ENCODE measurements around a stretch of chr16.

- RRBS: no CpG with 5 or more reads among the region's 3 CpGs
Measured at GRCh38 chr16:49648831-49649432, 207.0 kb downstream of the ZNF423 start.

GRCh38 chr16:49663460-49664718, 192.0 kb downstream of the ZNF423 start:
- RRBS: 53% methylated on average over 11 of the region's 47 CpGs

DNA sequence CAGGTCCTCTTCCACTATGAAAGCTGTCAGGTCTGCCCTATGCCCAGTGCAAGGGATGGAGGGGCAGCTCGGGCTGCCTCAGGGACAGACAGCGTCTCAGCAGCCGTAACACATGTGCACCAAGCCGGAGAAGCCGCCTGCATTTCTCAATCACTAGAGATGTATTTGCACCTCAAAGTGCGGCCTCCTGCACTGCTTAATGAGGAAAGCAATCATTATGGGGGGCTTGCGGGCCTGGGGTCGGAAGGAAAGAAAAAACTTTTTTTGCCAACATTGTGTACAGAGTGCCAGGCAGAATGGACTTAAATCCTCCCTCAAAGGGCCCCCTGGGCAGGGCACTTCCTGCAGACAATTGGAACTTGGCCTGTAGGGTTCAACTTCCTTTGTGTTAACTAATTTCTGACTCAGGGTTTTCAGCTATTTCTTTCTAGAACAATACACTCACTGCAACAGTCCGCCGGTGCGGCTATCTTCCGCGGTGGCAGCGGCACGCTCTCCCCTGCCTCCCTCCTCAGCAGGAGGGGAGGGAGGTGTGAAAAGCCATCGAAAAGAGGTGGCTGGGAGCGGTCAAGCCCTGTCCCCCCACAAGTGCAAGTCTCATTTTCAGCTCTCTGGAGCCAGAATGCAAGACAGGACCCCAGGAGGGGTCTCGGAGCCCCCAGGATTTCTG, 101.2 kb downstream of the ZNF423 start:
- RRBS: no CpG with 5 or more reads among the region's 18 CpGs

DNA sequence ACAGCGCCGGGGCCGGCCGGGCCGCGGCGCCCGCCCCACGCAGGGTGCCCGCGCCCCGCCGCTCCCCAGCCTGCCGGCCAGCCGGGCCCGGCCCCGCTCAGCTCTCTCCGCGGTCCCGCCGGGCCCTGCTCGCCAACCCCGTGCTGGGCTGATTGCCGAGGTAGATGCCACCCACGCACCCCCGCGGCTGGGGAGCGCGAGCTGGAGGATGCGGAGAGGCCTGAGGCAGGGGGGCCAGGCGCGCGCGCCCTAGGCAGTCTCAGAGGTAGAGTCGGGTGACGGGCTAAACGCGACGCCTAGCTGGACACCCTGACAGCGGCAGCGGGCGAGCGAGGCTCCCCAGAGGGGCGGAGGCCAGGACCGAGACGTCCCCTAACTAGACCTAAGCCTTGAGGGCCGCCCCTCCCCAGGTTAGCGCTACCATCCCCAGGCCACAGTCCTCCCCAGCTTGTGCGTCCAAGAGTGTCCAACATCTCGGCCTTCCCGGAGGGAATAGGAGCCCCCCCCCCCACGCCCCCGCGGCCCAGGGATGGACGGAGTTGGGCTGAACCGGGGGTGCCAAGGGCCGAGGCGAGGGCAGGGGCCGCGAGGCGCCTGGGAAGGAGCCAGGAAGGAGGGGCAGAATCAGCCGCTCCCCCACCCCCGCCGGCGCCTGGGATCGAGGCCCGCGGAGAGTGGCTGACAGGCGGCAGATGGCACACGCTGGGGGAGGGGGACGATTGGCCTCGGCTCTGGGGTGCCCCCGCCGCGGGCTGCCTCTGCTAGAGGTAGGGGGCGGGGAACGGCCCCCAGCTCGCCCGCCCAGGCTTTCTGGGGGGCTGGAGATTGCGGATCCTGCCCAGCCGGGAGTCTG, 2.5 kb upstream of the ZNF423 start:
- RRBS: 2% methylated on average over 12 of the region's 81 CpGs

DNA sequence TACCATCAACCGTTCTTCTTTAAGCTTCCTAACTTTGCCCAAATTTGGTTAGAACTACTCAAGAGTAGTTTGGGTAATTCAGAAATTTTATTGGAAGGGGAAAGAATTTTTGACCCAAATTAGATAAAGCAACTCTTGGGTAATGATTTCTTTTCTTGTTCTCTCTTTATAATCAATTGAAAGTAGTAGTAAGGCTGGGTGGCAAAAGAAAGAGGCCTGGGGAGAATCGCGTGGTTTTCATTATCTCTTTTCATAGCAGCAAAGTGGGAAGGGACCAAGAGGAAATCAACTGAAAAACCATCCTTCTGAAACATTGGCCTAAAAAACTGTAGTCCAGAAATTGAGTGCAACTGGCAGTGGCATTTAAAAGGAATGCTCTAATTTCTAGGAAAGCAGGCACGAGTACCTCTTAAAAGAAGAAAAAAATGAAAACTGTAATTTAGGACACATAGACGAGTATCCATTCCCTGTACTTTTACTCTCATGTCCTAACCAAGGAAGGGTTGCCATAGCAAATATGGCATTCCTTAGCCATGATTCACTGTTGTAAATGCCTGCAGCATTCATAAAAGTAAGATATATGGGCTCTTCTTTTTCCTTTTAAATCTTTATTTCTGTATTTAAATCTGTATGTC, 49.6 kb downstream of the TENT4B start:
- RRBS: no CpG with 5 or more reads among the region's 5 CpGs

GRCh38 chr16:50283290-50283932, 17.1 kb downstream of the ADCY7 start:
- RRBS: no CpG with 5 or more reads among the region's 8 CpGs

GRCh38 chr16:50326315-50326794, 42.4 kb downstream of the BRD7 start:
- RRBS: no CpG with 5 or more reads among the region's 5 CpGs

- RRBS: no CpG with 5 or more reads among the region's 8 CpGs
Measured at GRCh38 chr16:50338825-50339395, 29.9 kb downstream of the BRD7 start.

DNA sequence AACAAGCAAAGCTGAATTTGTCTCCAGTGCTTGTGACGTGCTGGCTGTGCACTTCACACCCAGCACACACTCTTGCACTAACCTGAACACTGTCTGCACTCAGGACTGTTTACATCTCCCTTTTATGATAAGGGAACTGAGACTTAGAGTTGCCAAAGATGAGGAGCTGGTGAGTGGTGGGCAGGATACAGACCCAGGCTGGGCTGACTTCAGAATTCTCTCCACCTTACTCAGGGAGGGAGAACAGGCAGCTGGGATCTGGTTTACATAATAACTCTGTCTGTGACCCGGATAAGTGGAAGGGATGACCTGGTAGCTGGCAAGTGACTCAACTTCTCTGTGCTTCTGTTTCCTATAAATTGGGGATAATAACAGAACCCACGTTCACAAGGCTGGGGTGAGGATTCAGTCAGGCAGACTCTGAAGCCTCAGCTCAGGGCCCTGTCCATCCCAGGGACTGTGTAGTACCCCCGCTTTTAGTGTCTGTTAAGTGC, 2.6 kb downstream of the SNX20 start:
- RRBS: no CpG with 5 or more reads among the region's 4 CpGs

DNA sequence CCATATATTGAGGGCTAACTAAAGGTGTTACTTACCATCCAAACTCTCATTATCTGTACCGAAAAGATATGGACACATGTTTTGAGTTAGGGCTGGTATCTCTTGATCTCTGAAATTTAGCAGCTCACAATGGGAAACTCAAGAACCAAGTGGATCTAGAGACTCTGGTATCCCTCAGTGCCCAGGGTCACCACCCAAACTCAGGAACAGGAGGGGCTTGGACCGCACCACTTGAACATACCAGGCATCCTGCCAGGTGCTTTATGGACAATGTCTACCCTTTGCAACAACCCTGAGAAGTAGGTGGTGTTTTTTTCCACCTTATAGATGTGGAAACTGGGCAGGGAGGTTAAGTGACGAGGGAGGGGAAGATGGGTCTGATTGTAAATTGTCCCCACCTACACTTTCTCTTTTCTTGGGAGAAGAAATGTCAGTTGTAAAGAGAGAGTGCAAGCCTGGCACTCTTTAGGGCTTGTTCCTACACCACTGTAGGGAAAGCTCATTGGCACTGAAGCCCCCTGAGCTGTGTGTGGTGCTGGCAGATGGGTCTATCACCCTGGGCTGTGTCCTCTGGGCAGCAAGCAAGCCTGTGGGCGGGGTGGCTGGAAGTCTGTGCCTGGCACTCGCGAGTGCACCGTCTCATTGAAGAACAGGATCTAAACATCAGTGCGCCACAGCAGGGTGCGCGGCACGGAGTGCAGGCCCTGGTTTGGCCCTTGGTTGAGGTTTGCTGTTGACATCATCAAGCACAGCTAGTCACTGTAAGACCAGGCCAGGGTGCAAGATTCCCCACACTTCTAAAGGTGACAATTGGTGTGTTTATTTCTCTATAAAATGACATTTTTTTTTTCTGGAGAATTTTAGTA, 15.0 kb downstream of the NOD2 start:
- RRBS: no CpG with 5 or more reads among the region's 11 CpGs

- RRBS: no CpG with 5 or more reads among the region's 5 CpGs
Measured at GRCh38 chr16:50713401-50713896, 20.0 kb downstream of the NOD2 start.

- RRBS: 1% methylated on average over 19 of the region's 66 CpGs
Measured at GRCh38 chr16:50742267-50743247, 671 bp downstream of the CYLD start.

GRCh38 chr16:50749550-50750177, 7.8 kb downstream of the CYLD start:
- RRBS: no CpG with 5 or more reads among the region's 9 CpGs

GRCh38 chr16:50826849-50827240, 85.0 kb downstream of the CYLD start:
- RRBS: no CpG with 5 or more reads among the region's 3 CpGs

DNA sequence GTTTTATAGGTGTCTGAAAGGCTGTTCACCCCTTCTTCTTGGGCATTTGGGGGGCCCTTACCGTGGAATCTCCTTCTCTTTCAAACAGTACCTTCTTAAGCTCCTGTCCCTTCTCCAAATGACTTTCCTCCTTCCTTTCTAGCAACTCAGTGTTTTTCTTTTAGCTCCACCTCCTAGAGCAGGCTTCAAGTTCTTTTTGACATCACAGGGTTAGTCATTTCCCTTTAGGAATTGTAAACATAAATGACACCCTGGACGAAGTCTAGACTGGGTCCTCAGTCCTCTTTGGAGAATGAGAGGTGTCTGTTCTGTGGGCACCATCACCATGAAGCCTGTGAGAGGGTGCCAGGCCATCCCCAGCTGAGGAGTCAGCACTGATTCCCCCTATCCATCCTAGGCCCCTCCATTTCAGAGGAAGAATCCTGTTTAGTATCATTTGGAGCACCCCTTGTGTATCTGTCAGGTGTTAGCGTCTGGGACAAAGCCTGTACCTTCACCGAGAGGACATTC, 94.7 kb downstream of the SALL1 start:
- RRBS: no CpG with 5 or more reads among the region's 4 CpGs

GRCh38 chr16:51138739-51139248, 12.3 kb downstream of the SALL1 start:
- RRBS: no CpG with 5 or more reads among the region's 12 CpGs

- RRBS: no CpG with 5 or more reads among the region's 4 CpGs
Measured at GRCh38 chr16:51408946-51409438, 257.9 kb upstream of the SALL1 start.

DNA sequence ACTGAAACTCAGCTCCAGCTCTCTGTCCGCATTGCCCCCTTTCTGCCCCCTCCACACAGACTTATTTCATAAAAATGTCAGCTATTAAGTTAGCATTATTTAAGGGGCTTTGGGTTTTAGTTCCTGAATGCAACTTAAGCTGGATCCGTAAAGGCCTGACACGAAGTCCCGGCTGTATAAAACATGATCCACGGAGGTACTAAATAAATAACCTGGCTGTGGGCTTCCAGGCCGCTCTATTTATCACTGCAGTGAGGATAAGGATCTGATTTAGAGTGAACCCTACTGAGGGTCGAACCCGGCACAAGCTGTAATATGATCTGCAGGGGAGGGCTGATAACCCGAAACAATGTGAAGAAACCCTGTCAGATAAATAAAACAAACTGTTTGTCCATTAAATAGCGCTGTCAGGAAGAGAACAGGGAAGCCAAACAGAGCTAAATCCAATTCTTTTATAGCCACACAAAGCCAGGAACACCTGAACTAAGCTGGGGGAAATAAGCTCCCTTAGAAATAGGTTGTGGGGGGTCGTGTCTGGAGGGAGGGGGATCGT, 375.5 kb upstream of the SALL1 start:
- RRBS: no CpG with 5 or more reads among the region's 12 CpGs

DNA sequence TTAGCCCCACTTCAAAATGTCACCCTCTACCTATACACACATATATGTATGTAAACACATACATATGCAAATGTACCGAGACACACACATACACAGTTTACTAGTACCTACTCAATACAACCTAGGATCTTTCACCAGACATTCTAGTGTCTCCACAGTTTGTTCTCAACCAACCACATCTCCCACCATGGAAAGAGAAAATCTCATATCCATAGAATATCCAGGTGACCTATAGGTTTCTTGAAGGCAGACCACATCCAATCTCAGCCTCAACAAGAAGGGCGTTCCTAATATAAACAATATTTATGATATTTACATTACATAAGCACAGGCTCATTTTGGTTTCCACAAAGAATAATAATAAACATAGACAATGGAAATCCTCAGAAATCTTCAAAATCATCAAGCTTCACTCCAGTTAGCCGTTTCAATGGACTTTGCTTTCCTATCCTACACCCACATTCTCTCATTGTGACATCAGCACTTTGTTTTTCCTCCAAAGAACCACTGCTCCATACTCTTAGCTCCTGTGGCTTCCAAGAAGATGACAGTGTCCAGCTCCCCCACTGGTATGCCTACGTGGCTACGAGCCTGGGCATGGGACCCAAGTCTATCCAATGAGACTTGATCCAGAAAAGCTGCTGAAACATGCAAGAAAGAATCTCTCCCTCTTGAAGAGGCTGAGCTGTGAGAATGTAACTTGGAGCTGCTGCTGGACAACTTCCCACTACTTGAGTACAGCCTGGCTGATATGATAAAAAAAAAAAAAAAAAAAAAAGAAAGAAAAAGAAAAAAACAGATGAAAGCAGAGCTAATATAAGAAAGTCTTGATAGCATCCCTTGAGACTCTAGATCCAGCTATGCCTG, 9.6 kb downstream of the TOX3 start:
- RRBS: no CpG with 5 or more reads among the region's 5 CpGs

GRCh38 chr16:52543658-52544001, 3.3 kb downstream of the TOX3 start:
- RRBS: no CpG with 5 or more reads among the region's 3 CpGs

Measured in GM19239 (cell line).